Metastatic Liver Carcinoma in the Adrenal Gland (tissue), 2 donors: ENCODE data around the genes CLN5, EDNRB and POU4F1.

DNA sequence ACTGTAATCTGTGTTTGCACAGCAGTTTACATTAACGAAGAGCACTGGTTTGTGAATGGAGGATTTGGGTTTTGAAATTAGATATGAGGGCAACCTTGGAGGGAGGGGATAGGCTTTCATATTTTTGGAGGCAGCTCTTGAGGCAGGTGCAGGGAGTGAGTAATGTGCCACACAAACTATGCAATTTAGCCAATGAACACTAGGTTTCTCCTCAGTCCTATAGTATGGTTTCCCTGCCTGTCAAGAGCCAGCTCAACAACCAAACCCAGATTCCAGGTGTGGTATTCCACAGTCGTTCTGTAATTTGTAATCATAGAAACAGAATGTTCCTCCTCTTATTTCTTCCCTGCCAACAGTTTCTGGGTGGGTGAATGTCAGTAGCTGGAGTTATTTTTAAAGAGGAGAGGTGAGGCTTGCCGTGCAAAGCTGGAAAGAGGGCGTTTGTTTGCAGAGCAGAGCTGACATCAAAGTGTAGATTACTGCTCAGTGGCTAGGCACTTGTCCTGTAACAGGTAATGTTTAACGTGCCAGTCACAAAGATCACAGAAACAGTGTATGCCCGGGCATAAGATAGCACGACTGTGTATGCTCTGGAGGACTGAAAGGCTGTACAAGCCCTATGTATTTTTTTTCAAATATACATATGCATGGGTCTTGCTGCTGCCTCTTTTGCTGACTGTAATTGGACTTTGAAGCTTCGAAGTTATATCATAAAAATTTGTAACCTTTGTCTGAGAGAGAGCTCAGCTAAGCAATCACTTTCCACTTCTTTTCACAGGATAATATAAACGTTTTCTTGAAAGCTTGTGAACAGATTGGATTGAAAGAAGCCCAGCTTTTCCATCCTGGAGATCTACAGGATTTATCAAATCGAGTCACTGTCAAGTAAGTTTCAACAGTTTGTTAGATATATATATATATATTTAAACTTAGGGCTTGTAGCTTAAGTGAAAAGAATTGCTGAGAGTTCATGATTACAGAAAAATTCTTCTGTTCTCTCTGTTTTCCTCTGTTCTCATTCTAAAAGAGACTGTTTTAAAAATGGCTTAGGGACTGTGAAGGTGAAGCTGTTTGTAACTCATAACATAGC lies 124.4 kb downstream of the LMO7 start:
- PRO-cap, 2 experiments: peak in 2 of 2 experiments; most common plus-strand start position 545 of the sequence (in 2); most common minus-strand start position 395 of the sequence (in 2)

- PRO-cap, 2 experiments: no peak in any of the 2 experiments
Observed at GRCh38 chr13:75761447-75761913, 125.3 kb downstream of the LMO7 start.

DNA sequence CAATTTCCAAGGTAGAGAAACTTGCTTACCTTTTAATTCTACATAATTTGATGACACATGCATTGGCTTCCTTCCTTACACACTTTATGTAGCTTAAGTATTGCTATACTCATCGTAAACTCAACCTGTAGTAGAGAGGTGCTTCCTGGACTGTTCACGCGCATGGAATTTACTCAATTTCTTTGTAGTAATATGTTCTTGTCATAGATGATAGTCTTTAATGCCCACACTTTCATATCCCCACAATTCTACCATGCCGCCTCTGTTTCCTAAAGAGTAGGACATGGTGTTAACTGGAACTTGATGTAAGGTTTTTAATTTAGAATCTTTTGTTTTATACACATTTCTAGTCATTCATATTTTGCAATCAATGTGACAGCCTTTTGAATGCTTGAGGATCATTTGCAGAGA lies 160.8 kb downstream of the LMO7 start:
- PRO-cap, 2 experiments: no peak in any of the 2 experiments

DNA sequence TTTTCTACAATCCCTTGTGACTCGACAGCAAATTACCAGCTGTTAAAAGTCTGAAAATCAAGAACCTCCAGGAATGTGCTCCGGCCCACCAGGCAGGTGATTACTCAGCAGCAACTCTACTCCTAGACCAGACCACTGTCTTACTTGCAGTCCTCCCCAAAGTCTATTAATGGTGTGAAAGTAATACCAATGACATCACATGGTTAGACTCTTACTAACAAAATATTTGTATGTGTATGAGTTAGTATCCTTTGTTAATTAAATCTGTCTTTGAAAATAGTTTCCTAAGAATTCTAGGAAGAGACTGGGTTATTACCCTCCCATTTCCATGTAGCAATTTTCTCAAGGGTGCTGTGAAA lies 362.2 kb downstream of the KCTD12 start:
- PRO-cap, 2 experiments: no peak in any of the 2 experiments

DNA sequence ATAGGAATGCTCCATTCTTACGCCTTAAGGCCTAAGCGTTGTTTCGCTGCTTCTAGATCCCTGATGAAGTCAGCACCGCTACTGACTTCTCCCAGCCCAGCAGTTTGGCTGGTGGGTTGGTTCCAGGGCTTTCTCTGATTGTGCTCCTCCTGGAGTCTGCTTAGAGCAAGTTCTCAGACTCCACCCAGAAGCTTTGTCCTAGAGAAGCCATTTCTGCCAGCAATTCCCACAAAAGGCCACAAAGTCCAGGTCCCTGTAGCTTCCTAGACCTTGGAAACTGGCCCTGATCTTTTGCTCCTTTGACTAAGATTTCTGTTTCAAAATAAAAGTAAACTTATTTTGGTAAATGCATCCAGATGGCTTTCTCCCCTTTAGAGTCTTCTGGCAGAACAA lies 65.4 kb downstream of the KCTD12 start:
- PRO-cap, 2 experiments: no peak in any of the 2 experiments

GRCh38 chr13:76879434-76880332 lies 6.5 kb downstream of the KCTD12 start:
- PRO-cap, 2 experiments: no peak in any of the 2 experiments

- PRO-cap, 2 experiments: no peak in any of the 2 experiments
Observed at GRCh38 chr13:76888580-76889192, 2.5 kb upstream of the KCTD12 start.

- PRO-cap, 2 experiments: no peak in any of the 2 experiments
Observed at GRCh38 chr13:76894427-76894771, 8.2 kb upstream of the KCTD12 start.

GRCh38 chr13:76991819-76992250 lies at the start of gene CLN5:
Gene CLN5, plus strand, starts transcription at chr13:76992081.
- PRO-cap, 2 experiments: peak in 2 of 2 experiments; most common plus-strand start chr13:76992098 (in 1); most common minus-strand start chr13:76992025 (in 2)

GRCh38 chr13:77136886-77137594 lies 110.1 kb upstream of the FBXL3 start:
- PRO-cap, 2 experiments: no peak in any of the 2 experiments

GRCh38 chr13:77185702-77186474 lies 141.0 kb downstream of the MYCBP2 start:
- PRO-cap, 2 experiments: no peak in any of the 2 experiments

DNA sequence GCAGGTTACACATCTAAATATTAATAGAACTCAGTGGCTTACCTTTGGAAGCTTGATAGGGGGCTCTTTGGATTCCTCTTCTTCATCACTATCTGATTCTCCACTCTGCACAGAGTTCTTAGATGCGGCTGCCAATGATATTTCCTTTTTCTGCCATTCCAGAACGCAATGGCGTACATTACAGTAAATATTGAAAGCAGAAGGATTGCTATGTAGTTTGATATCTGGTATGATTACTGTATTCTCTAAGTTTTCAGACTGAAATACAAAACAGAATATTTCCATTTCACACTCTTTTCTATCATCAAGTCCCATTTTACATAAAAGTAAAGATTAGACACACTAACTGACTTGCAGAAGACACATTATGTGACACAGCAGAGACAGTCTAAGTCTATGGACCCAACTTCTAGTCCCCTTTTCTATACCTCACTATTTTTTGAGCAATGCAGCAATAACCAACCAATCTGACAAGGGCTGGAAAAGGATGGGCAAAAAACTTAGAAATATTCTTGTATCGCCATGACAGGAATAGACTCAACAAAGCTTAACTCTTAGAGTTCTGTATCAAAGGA lies 38.7 kb downstream of the MYCBP2 start:
- PRO-cap, 2 experiments: no peak in any of the 2 experiments

- PRO-cap, 2 experiments: no peak in any of the 2 experiments
Observed at GRCh38 chr13:77390575-77390907, 63.6 kb upstream of the MYCBP2 start.

GRCh38 chr13:77429210-77429651 lies 102.3 kb upstream of the MYCBP2 start:
- PRO-cap, 2 experiments: no peak in any of the 2 experiments

DNA sequence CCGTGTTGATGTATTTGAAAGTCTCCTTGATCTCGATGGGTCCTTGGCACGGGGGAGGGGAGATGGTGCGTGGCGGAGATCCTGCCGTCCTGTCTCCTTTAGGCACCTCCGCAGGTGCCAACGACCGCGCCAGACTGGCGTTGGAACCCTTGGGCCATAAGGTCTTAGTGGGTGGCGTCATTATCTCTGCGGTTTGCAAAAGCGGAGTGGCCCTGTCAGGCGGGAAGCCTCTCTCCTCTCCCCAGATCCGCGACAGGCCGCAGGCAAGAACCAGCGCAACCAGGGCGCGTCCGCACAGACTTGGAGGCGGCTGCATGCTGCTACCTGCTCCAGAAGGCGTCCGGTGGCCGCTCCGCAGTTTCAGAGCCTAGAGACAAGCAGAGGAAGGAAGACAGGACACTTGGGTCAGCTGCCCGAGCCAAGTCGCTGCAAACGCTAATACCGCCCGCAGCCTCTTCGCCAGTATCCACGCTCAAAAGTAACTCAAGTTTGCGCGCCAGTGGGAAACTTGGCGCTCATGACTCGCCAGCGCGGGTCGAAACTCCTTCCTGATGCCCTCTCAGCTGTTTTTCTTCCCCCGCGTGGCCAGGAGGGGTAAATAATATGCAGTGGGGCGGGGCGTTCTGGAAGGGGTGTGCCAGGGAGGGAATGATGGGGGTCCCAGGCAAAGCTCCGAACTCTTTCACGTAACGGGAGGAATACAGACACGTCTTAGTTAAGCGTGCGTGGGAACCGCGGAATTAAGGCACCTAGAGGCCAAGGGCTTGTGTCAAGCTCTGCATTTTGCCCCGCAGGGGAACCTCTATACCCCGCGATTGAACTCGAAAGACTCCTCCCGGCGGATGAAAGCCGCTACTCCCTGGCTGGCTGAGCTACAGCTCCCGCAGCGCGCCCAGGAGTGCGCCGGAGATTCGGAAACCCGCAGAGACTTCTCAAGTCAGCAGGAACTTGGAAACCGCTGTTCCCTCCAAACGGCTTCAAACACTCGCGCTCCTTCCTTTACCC lies at the start of gene EDNRB:
Gene EDNRB (minus strand): TSS at position 574 of the 1,005 bp plus-strand sequence.
- PRO-cap, 2 experiments: peak in 1 of 2 experiments; most common plus-strand start position 628 of the sequence (in 1); most common minus-strand start position 480 of the sequence (in 1)

DNA sequence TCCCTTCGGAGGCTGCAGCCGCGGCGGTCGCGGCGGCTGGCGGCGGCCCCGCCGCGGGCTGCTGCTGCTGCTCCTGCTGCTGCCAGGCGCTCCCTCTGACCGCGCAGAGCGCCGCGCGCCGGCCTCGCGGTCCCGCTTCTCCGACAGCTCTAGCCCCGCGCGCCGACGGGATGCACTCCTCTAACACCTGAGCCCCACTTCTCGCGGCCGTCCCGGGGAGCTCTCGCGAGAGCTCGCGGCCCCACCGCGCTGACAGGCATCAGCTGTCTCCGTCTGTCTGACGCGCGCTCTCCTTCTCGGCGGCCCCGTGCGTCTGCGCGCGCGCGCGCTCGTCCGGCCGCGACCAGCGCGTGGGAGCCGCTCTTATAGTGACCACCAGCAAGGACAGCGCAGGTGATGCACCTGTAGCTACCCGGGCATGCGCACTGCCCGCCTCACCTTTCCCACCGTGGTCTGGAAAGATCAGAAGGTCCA lies at the start of gene POU4F1:
Gene POU4F1 (minus strand): TSS at position 151 of the 474 bp plus-strand sequence.
- PRO-cap, 2 experiments: no peak in any of the 2 experiments

- PRO-cap, 2 experiments: no peak in any of the 2 experiments
Observed at GRCh38 chr13:78657994-78658969, 673 bp downstream of the OBI1 start.

- PRO-cap, 2 experiments: no peak in any of the 2 experiments
Observed at GRCh38 chr13:79482198-79482773, 1.3 kb downstream of the NDFIP2 start.

DNA sequence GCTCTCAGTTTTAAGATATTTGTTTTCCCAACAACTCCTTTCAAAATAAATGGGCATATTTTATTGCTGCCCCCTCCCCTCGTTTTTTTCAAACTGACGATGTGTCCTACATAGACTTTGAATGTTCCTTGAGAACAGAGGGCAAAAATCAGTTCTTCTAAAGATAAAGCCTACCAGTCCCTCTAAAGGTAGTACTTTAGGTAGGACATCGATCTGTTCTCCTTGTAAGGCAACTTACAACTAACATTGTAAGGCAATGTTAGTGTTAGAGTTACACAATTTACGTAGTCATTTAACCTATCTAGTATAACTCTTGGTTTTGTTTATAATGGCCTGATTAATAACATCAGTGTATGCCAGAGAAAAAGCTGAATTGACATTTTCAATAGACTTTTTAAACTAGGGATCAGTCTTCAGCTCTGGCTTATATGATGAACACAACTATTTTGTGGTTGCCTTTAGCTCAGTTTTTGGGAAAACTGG lies 2.1 kb downstream of the NDFIP2 start:
- PRO-cap, 2 experiments: no peak in any of the 2 experiments

DNA sequence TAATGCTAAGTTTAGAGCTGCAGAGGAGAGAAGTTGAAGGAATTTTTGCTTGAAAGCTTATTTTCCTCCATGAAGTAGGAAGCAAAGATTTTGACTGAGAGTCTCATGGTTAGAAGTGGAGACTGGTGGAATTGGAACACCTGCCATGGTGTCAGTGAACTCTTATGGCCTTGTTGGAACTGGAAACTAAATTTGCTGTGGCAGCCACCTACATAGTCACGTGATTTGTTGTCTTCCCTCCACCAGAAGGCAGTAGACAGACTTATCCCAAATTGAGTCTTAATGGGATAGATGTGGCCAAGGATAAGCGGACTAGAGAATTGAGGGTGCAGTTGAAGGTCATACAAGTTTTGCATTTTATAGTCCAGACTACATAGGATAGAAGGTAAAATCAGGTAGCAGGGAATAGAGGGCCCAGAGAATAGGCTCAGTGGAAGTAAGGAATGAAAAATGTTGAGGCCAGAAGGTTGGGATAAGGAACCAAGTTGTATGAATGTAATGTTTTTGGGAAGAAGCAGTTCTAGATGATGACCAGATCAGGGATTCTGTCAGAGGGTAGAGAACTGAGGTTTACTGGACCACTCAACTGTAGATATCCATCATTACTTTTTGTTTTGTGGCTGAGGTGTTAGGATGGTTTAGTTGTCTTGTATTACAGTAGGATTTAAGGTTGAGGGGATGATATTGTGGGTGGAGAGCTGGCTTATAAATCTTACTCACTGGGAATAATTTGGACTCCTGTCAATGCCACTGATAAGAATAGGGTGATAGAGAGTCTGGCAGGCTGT lies 22.3 kb downstream of the NDFIP2 start:
- PRO-cap, 2 experiments: no peak in any of the 2 experiments